A172 (cell line): ENCODE results near the gene MORN3.

- RAMPAGE, long total RNA: no peak
Observed at GRCh38 chr12:121579870-121580878, 649 bp downstream of the KDM2B start.

- RAMPAGE, long total RNA: no peak
Observed at GRCh38 chr12:121582072-121582608, 1.3 kb upstream of the KDM2B start.

- RAMPAGE, long total RNA: no peak
Observed at GRCh38 chr12:121646784-121647286, 22.6 kb downstream of the MORN3 start.

DNA sequence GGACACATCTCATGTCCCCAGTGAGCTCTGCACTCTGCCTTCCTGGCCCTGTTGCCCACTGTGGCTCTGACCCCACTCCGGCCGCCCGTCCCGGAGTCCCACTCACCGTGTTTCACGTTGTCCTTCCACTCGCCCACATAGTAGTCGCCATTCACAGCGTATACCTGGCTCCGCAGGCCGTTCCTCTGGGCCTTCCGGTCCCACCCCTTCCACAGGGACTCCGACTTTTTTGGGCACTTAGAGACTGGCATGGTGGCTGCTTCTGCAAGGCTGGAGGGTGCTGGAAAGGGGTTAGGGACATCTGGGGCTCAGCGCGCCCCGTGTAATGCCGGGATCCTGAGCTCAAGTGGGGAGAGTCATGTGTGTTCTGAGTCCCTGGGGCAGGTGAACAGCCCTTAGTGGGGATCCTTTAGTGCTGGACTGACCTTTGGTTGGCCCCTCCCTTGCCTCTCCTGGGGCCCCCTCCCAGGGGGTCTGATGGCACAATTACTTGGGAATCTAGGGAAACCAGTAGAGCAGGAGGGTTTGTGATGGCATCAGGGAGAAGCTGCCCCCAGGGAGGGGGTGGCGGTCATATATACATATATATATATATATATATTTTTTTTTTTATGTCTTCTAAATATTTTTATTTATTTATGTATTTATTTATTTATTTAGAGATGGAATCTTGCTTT is at the start of gene MORN3:
MORN3 (minus strand) TSS at position 422 of the 677 bp plus-strand sequence.
- RAMPAGE, long total RNA: no peak

GRCh38 chr12:121748154-121749326 is 36.0 kb downstream of the TMEM120B start:
- RAMPAGE, long total RNA: no peak

DNA sequence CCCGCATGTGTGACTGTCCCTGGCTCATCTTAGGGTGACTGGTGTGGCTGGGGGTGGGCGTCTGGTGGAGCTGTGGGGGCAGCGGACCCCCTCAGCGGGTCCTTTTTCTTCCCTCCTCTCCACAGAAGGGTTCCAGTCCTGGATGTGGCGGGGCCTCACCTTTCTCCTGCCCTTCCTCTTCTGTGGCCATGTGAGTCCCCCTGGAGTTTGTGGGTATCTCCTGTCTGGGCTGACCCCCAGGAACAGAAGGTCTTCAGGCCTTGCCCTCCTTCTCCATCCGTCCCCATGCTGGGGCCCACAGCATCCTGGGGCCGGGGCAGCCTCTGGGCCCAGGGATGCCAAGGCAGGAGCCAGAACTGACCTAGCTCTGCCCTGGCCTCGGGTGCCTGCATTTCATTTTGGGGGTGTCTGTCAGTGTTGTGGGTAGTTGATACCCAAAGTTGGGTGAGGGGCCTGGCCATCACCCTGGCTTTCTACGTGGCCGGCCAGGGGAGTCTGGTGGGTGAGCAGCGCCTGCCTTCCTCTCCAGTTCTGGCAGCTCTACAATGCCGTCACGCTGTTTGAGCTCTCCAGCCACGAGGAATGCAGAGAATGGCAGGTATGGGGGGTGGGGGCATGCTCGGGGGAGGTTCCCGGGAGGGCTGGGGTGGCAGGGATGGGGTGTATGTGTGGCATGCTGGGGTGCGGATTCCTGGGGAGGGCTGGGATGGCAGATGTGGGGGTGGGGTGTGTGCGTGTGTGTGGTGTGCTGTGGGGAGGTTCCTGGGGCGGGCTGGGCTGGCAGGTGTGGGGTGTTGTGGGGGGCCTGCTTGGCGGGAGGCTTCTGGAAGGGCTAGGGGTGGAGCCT is 18.7 kb downstream of the RHOF start:
- RAMPAGE, long total RNA: no peak

- RAMPAGE, long total RNA: no peak
Observed at GRCh38 chr12:121792695-121793395, 643 bp downstream of the RHOF start.

- RAMPAGE, long total RNA: no peak
Observed at GRCh38 chr12:121798903-121799208, 5.0 kb upstream of the SETD1B start.

DNA sequence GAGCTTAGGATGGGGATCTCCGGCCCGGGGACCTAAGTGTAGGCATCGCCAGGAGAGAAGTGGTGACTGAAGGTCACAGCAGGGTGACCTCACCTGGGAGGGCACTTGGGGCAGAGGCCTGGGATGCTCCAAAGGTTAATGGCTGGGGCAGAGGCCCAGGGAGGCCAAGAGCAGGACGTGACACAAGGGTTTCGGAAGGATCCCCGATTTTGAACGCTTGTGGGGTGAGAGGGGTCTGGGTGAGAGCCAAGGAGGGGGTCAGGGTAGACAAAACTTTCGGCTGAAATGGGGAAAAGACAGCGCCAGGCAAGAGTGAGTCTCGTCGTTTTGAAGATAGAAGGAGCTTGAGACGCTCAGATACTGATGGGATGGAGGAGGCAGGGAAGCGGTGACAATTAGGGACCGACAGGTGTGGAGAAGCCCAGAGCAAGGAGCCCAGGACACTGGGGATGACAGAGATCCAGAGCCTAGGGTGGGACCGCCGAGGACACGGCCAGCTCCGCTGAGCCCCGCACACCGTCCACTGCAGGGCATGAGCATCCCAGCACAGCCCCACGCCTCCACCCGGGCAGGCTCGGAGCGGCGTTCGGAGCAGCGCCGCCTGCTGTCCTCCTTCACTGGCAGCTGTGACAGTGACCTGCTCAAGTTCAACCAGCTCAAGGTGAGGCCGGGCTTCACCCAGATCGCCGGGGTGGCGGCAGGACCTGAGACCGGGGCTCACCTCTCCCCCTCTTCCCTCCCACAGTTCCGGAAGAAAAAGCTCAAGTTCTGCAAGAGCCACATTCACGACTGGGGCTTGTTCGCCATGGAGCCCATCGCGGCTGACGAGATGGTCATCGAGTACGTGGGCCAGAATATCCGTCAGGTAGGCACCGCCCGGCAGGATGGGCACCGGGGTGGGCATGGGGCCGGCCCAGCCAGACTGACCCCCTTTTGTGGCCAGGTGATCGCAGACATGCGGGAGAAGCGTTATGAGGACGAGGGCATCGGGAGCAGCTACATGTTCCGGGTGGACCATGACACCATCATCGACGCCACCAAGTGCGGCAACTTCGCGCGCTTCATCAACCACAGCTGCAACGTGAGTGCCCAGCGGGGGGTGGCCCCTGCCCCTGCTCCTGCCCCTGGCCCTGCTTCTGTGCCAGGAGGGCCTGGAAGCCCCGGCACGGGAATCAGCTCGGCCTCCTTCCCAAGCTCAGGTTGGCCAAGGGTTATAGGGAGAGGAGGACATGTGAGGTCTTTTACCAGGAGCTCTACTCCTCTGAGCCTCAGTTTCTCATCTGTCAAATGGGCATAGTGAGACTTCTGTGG is 23.6 kb downstream of the SETD1B start:
- RAMPAGE, long total RNA: no peak

- RAMPAGE, long total RNA: no peak
Observed at GRCh38 chr12:121831432-121832369, 27.0 kb downstream of the HPD start.

DNA sequence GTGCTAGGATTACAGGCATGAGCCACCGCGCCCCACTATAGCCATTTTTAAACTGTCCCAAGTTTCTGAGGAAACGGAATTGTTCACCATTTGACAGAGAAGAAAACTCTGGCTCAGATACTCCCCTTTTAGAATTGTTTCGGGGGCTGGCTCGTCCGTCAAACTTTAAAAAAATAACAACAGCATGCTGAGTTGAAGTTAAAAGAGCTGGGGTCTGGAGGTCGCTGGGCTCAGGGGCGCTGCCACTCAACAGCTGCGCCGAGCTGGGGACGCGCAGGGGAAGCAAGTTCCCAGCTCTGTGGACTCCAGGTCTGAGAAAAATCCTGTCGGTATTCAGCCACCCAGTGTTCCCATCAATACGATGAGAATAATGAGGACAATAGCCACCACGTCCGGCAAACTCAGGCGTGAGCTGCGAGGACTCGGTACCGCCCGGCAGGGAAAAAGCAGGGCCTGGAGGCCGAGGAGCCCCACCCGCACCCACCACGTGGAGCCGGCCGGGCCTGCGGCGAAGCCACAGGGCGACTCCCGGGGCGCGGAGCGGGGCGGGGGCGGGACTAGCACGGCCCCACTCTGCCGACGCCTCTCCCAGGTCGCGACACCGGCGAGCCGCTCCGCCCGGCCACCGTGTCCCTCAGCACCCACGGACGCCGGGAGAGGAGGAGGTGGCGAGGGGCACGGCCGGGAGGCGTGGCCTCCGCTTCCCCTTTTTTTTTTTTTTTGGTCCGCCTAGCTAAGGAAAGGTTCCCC is 482 bp upstream of the MLXIP start:
- RAMPAGE, long total RNA: no peak

DNA sequence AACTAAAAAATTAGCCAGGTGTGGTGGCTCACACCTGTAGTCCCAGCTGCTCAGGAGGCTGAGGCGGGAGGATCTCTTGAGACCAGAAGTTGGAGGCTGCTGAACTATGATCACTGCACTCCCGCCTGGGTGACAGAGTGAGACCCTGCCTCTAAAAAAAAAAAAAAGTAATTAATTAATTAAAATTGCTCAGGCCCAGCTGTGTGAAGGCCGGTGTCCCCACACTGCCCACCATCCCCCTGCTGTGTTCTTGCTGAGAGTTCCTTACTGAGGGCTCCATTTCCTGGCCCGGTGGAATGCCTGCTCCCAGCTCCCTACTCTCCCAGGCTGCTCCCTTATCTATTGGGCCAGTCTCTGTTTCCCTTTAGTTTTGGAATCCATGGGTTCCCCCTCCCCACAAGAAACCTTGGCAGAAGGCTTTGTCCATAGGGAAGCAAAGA is 18.9 kb downstream of the MLXIP start:
- RAMPAGE, long total RNA: no peak

DNA sequence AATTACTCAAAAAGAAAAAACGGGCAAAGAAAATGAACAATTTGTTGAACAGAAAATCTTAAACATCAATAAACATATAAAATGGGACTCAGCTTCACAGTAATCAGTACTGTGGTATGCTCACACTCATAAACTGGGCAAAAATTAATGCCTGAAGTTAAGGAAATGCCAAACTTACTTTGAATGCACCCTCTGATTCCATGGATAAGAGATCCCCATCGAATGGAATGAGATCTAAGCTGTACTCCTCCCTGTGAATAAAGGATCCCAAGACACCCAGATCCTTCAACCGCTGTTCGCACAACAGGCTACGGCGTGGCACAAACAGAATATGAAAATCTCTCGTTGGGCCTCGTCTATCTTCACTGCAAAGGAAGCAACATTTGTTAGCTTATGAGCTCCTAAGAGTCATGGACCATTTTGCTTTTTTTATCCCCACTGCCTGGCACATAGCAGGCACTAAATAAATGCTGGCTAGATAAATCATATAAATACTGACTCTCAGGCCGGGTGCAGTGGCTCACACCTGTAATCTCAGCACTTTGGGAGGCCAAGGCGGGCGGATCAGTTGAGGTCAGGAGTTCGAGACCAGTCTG is 5.1 kb downstream of the VPS33A start:
- RAMPAGE, long total RNA: no peak

- RAMPAGE, long total RNA: no peak
Observed at GRCh38 chr12:122322526-122323065, 56.3 kb upstream of the VPS33A start.

DNA sequence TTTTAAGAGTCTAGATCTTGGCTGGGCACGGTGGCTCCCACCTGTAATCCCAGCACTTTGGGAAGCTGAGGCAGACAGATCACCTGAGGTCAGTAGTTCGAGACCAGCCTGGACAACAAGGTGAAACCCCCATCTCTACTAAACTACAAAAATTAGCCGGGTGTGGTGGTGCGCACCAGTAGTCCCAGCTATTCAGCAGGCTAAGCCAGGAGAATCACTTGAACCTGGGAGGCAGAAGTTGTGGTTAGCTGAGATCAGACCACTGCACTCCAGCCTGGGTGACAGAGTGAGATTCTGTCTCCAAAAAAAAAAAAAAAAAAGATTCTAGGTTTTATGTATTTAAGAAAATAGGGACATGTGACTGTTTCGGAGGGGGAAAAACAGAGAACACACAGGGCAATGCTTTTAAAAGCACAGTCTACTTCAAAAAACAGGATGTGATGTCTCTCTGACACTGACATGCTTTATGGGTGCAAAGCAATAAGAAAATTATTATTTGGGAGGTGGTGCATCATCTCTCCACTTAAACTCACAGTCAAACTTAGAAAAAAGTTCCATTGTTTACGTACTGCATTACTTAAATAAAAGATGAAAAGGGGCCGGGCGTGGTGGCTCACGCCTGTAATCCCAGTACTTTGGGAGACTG is 28.7 kb downstream of the CLIP1 start:
- RAMPAGE, long total RNA: no peak

DNA sequence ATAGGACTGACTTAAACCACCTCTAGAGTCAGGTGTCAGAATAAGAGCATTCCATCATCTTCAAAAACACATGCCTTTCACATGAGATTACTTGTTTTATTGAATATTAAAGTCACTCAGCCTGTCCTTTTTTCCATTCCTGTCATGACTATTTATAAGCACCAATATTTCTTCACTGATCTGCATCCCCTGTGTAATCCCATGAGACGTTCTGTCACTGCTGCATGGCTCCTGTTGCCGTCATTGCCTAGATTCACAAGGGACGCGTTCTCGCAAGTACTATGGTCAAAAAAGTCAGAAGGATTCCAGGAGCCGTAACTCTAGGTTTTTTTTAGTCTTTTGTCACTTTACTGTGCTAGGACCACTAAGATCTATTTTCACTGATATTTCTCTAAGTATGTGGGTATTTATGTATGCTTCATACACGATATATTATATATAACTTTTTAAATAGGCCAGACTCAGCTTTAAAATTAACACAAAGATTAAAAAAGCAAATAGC is 17.4 kb downstream of the CLIP1 start:
- RAMPAGE, long total RNA: no peak

DNA sequence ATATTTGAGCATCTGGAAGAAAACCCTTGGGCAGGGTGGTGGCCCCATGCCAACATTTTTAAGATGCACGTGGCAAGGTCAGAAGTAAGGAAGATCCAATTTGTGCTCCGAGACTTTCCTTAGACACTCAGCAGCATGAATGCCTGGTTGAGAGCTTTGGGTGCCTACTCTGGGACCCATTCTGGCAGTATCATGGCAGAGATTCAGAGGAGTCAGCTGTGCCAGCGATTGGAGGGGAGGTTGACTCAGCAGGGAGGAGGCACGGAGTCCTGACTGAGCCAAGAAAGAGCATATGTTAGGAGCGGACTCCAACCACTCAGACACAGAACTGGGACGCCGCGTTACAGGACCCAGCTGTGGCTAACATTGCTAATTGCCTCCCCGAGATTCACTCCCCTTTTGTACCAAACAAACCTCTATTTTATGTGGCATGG is 15.0 kb upstream of the CLIP1 start:
- RAMPAGE, long total RNA: no peak

DNA sequence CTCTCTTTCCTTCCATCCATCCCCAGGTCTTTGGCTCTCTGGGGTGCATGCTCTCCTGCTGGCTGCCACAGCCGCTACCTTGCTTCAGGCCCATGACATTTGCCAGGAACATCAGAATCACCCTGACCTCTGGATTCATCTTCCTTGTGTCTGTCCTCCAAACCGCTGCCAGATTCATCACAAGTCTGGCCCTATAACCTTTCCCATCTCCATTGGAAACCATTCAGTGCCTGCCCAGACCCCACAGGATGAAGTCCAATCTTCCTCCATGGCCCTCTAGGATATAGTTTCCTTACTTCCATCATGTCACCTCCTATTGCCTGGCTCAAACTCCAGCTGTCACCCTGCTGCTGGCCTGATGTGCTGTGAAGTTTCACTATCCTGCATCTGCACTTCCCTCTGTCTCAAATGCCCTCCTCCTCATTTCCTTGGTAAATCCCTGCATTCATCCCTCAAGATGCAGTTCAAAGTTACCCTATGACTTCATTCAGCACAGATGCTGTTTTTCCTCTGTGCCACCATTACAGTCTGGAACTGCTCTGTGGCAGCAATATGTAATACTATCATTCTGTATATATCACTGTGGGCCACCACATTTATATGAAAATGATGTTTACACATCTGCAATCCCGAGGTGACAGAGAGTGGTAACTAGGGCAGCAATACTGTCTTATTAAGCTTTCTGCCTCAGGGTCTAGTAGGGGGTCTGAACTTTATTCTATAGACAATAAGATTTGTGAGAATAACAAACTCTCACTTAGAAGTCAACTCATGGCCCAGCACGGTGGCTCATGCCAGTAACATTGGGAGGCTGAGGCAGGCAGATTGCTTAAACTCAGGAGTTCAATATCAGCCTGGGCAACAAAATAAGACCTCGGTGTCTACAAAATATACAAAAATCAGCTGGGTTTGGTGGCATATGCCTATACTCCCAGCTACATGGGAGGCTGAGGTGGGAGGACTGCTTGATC is 24.9 kb downstream of the ZCCHC8 start:
- RAMPAGE, long total RNA: no peak

GRCh38 chr12:122826115-122826664 is 9.1 kb upstream of the HIP1R start:
- RAMPAGE, long total RNA: no peak

DNA sequence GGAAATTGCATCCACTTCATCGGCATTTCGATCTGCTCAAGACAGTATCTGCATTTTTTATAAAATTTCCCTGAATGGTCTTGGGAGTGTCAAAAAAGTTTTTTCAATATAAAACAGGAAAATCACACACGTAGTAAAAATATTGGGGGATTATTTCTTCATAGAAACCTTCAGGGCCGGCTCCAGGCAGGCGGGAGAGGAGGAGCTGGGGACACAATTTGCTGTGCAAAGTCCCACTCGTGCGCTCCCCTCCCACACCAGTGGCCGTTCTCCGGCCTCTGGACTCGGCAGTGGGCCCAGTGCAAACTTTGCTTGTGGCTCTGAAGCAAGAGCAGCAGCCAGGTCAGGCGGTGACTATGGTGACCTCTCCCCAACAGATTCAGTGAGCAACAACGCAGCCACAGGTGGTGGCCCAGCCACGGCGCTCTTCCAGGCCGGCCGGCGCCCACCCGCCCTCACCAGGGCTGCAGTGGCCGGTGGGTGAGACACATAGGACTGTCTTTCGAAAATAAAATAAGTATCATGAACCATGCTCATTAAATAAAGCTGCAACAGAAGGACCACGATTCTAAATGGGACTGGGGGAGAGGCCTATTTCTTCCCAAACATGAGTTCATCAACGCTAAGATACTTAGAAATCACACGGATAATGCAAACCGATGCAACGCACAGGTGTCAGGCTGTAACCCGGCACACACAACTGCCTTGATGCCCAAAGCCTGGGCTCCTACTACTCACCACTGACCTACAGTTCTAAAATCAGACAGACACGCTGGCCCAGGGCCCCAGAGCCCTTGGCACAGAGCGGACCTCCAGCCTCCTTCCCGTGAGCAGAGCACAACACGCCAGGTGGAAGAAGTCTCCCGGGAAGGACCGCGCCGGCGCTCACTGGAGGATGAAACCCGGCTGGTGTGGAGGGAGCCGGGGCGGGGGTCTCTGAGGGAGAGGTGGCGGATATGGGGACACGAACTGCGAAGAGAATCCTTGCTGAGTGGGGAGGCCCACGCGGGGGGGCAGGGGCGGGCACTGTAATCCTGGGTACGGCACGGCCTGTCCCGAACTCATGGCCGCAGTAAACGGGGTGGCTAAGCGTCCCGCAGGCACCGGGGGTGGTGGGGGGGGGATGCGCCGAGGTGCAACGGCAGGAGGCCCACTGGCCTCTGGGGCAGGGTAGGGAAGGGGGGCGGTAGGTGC is 29.3 kb downstream of the VPS37B start:
- RAMPAGE, long total RNA: no peak